ENCODE measurements around a stretch of chr16.

GRCh38 chr16:69926670-69927191 lies 24.4 kb upstream of the CLEC18A start:
- RRBS, result no CpG with 5 or more reads among the region's 10 CpGs

GRCh38 chr16:70252287-70252390 lies 399 bp upstream of the EXOSC6 start:
- RRBS, result no CpG with 5 or more reads among the region's 2 CpGs

DNA sequence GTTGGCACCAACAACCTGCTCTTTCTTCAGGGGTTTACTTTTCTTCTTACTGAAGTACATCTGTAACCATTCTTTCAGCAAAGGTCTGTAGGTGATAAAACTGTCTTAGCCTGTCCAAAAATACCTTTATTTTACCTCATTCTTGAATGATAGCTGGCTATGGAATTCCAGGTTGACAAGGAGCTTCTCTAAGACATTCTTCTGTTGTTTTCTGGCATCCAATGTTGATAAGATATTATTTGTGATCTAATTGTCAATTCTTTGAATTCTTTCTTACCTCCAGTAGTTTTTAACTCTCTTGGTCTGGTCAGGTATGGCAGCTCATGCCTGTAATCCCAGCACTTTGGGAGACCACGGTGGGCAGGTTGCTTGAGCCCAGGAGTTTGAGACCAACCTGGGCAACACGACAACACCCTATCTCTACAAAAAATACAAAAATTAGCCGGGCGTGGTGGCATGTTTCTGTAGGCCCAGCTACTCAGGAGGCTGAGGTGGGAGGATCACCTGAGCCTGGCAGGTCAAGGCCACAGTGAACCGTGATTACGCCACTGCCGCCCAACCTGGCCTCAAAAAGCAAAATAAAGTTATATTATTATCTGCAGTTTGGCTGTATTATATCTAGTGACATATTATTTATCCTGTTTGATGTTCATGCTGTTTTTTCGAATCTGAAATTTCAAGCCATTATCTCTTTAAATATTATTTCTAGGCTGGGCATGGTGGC lies 26.7 kb downstream of the ST3GAL2 start:
- RRBS, result no CpG with 5 or more reads among the region's 8 CpGs

DNA sequence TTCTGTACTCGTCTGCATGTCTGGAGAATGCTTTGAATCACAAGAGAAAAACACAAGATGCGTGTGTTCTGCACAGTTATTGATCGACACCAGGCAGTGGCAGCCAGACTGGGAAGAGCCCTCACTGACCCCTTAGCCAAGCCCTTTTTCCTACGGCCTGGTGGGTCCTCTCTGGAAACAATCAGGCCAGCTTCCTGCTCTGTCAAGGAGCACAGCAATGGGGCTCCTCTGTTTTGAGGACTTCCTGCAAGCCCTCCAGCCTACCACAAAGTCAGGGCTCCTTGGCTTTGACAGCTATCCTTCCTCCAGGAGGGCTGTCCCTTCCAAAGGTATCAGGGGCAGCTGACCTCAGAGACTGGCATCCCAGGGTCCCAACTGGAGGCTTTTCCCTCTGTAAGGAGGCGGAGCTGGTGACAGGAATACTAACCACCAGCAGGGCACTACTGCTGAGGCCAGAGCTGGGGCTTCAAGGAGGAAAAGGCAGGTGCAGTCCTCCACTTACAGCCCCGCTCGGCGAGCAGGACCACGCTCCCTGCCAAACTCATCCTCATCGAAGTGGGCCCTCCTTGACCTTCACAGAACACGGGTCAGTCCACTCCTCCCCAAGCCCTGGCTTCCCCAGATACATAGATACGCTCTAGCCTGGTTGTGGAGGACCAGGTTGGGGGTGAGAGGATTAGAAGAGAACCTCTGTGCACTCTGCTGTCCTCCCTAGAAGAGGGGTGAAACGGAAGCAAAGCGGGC lies 20.7 kb downstream of the ST3GAL2 start:
- RRBS, result no CpG with 5 or more reads among the region's 14 CpGs

GRCh38 chr16:70460836-70461266 lies 6.5 kb downstream of the FCSK start:
- RRBS, result no CpG with 5 or more reads among the region's 6 CpGs

DNA sequence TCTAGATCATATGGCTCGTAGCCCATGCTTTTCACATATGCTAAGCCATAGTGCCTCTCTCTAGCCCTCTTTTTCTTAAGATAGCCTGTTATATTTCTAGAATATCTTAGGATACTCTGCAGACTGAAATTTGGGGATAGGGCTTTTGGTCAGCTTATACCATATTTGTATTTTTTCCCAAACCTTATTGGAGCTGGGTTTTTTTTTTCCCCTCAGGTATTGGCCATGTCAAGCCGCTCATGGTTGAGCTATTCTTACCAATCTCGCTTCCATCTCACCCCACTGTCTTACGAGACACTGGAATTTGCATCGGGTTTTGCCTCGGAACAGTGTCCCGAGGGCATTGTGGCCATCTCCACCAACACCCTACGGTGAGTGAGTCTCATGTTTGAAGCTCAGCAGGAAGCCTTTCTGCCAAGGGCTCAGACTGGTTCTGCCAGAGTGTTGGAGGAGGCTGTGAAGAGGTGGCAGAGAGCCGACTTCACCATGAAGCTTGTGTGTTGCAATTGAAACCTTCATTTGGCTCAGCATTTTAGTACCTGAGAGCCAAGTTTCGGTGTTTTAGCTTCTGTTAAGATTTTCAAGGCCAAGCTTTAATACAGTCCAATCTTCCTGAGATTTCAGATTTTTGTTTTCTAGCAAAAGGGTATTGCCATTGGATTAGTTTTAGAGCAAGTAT lies 37.9 kb downstream of the SF3B3 start:
- RRBS, result no CpG with 5 or more reads among the region's 10 CpGs

- RRBS, result no CpG with 5 or more reads among the region's 11 CpGs
These were observed 50.1 kb downstream of the SF3B3 start for GRCh38 chr16:70573315-70574519.

GRCh38 chr16:70575525-70576883 lies 52.4 kb downstream of the SF3B3 start:
- RRBS, result no CpG with 5 or more reads among the region's 14 CpGs

DNA sequence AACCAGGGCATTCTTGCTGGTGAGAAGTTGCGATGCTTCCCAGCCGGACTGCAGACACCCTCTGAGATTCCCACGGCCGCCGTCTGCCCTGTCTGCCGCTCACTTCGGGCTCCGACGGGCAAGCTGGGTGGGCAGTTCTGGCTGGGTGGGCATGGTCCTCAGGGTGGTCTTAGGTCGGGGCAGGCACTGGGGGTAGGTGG lies 592 bp downstream of the IL34 start:
- RRBS, result no CpG with 5 or more reads among the region's 10 CpGs

GRCh38 chr16:70688910-70689402 lies 3.1 kb upstream of the MTSS2 start:
- RRBS, result no CpG with 5 or more reads among the region's 10 CpGs

DNA sequence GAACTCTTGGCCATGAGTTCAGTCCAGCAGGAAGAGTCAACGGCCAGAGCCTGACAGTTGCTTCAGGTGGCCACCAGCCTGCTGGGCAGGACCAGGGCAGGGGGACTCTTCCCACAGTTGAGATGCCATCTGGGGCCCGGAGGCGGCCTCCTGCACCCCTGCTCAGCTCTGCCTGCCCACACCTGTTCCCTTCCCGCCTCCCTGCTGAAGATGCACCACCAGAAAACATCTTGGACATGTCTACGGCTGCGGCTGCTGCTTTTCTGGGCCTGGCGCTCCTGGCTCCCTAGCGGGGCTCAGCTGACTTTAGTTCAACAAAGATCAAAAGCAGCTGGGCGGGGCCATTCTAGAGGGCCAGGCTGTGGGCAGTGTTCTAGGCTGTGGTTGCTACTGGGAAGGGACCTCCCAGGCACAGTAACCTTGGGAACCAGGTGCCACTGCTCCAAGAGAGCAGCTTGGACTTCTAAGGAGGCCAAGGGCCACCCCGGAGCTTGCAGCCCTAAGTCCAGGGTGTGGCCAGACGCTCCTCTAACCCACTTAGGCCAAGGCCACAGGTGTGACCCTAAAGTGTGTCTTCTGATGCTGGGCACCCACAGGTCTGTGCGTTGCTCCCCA lies 3.7 kb upstream of the MTSS2 start:
- RRBS, result no CpG with 5 or more reads among the region's 12 CpGs

- RRBS, result 74% methylated on average over 2 of the region's 17 CpGs
These were observed 5.9 kb upstream of the MTSS2 start for GRCh38 chr16:70691625-70692302.

- RRBS, result 46% methylated on average over 6 of the region's 19 CpGs
These were observed 6.6 kb upstream of the MTSS2 start for GRCh38 chr16:70692303-70693067.

DNA sequence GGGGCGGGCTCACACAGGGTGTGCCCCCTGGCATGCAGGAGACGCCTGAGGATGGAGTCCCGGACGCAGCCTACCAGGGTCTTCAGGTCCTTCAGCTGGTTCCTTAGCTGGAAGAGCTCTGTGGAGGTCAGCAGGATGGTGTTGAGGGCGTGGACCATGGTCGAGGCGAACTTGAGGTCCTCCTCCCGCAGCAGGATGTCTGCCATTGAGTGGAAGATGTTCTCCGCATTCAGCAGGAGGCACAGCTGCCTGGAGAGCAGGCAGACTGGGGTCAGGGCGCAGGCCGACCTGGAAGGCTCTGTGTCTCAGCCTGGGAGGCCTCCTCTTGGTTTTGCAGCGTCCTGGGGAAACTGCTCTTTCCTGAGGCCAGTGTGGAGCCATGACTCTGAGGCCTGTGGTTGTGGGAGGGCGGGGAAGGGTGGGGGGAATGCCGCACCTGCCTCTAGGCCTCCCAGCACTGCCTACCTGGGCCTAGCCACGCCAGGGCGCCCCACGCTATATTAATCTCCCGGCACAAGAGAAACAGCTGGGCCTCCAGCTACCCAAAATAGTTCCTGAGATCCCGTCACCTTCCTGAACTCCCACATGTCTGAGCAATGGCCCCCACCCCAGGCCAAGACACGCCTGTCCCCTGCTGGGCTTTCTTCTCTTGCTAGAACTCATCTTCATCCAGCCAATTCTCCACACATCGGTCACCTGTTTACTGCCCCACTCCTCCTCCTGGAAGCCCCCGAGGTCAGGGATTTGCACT lies 12.9 kb upstream of the MTSS2 start:
- RRBS, result no CpG with 5 or more reads among the region's 22 CpGs

DNA sequence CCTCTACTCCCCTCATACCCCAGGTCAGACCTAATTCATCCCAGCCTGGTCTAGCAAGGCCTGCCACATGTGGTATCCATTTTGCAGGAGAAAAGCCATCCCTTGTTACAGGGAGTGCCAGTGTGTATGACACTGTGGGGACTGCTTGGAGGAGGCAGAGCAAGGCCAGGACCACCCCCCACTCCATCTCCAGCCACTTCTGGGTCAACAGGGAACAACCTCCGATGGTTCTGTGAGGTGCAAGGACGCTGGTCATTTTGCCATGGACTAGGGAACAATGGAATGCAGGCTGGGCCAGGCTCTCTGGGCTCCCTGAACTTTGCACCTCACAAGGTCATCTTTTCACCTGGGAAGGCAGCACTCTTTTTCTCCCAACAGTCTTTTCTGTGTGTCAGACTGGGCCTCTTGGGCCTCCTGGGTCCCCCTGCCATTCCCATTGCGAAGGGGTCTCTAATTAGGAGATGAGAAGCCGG lies 38.3 kb upstream of the MTSS2 start:
- RRBS, result no CpG with 5 or more reads among the region's 4 CpGs

DNA sequence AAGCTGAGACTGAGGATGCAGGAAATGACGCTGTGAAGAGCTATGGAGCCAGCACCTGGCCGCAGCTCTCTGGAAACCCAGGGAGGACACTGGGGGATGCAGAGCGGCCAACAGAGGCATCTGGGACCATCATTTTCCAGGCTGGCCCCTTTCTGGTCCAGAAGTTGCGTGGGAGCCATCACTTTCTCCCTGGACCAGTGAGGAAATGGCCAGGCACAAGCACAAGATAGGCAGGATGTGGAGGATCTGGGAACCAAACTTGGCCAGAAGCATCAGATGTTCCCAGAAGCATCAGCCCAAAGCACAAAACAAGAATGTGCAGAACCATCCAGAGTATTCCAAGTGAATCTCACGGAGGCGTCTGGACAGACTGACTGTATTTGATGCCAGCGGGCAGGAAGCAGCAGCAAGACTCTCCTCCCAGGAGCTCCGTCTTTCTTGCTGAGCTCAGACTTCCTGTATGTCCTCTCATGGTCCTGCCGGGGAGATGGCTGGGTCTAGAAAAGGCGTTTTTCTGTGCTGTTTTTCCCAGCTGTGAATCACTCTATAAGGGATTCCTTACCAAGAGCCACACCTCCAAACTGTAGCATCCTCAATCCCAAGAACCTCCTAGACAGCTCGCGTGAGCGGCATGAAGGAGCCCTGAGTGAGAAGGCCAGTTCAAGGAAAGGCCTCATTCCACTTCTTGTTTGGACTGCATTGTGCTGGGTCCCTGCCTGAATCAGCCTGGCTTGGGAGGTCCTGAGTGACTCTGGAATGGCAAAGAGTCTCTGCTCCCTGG lies 49.4 kb upstream of the MTSS2 start:
- RRBS, result no CpG with 5 or more reads among the region's 13 CpGs

DNA sequence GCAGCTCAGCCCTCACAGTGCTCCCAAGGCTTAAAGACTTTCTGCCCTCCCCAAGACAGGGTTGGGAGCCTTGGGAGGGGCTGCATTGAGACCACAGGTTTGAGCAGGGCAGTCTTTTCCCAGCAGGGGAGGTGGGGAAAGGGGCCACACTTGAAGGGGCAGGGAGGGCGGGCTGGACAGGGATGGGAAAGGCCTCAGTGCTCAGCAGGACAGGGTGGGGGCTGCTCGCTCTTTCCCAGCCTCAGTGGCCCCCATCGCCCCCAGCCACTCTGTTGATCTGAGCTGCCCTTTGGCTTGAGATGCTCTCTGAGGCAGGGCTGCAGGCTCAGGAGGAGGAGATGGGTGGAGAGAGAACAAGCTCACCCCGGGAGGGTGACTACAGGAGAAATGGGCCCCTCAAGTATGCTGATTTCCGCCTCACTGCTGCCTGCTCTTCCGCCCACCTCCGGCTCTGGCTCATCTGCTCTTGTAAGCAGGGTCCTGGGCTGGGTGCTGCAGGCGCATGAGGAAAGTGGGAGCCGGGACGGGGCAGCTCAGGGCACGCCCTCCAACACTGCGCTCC lies 51.0 kb upstream of the MTSS2 start:
- RRBS, result 74% methylated on average over 6 of the region's 12 CpGs

DNA sequence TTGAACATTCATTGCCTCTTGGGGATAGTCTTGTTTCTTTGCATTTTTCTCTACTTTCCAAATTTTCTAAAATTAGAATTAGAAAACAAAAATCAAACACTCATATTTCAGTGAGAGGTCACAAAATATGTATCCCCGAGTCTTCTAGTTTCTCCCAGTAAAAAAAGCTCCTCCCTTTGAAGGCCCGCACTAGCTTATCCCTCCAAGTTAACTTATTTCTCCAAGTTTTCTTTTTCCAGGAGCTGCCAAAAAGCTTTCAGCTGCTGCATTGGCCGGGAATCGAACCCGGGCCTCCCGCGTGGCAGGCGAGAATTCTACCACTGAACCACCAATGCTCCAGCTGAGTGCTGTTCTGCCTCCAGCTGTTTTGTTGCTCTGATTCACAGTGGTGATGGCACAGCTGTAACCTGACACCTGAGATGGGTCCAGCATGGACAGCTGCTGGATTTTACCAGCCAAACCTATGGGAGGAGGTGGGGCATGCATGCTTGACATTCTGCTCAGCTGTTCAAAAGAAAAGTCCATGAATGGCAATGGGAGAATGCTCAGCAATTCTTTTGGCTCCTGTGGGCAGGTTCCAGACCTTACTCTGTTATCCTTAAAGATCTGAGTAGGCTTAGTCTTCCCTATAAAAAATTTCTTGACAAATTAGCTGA lies 22.1 kb downstream of the VAC14 start:
- RRBS, result no CpG with 5 or more reads among the region's 8 CpGs

GRCh38 chr16:71230242-71230567 lies 317 bp downstream of the HYDIN start:
- RRBS, result 4% methylated on average over 2 of the region's 14 CpGs

GRCh38 chr16:71287271-71287782 lies 1.9 kb downstream of the CMTR2 start:
- RRBS, result no CpG with 5 or more reads among the region's 3 CpGs

Measured in hTERT-HM (cell line).